CD14-positive monocyte (primary cell): ENCODE measurements around the gene YBEY.

DNA sequence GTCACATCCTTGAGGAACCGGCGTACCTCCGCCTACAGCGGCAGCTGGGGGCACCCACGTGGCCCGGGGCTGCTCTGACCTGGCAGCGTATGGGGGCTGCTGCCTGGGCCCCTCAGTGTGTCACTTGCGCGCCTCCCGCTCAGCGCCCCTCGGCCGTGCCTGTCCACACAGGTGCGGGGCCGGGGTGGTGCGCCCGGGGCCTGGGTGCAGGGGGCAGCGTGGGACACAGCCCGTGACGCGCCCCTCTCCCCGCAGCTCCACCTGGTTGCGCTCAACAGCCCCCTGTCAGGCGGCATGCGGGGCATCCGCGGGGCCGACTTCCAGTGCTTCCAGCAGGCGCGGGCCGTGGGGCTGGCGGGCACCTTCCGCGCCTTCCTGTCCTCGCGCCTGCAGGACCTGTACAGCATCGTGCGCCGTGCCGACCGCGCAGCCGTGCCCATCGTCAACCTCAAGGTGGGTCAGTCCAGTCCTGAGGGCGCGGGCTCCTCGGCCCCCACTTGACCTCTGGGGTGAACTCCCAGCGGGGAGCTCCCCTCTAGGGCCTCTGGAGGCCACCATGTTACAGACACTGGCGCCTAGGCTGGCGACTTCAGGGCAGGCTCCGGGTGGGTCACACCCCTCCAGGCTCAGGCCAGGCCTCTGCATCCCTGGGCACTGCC, 32.3 kb downstream of the SLC19A1 start:
- CAGE, long polyA plus RNA, result no peak

DNA sequence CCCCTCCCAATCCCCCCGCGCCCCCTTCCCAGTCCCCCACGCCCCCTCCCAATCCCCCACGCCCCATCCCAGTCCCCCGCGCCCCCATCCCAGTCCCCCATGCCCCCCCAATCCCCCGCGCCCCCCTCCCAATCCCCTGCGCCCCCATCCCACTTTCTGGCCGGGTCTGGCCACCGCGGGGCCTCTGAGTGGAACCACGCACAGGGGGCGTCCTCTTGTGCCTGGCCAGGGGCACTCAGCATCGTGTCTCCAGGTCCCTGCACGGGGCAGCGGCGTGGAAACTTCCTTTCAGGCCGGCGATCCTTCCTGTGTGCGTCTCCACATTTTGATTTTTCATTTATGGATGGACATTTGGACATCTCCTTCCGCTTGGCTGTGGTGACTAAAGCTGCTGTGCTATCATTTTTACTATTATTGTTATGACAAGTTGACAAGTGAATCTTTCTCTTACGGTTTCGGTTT, 12.2 kb upstream of the SLC19A1 start:
- CAGE, long polyA plus RNA, result no peak

DNA sequence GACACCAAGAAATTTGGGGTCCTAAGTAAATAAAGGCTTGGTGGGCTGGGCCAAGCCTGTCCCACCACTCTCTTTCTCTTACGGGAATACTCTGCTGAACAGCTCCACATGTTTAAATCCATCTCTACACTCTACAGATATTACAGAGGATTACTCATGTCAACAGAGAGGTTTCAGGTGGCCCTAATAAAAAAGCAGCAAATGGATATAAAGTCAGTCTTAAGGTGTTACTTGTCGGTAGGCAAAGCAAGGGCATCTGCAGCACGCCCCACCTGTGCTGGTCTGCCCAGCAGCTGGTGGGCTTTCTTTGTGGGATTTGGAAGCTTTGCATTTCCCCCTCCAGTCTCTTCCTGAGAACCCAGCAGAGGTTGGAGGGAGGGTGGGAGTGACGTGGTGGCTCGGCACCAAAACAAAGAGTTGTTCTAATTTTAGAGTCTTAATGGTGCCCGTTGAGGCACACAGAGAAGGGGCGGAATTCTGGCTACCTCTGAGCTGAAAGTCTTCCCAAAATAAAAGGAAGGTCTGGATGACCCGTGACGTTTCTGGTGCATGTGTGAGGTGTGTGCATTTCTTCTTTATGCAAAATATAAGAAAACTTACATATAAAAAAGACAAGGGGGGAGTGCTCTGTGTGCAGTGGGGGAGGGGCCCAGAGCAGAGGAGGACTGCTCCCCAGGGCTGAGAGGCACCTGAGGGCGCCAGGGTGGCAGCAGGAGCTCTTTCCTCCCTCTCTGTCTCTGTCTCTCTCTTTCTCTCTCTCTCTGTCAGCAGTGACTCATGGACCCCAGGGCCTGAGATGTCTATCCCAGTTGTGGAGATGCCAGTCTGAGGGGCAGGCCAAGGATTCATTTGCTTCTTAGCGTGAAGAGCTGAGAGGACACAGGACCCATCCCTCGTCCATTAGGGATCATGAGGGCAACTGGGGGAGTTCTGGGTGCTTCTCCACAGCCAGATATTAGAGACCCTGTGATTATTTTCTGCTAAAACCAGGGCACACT, 4.7 kb upstream of the PCBP3 start:
- CAGE, long polyA plus RNA, result no peak

- CAGE, long polyA plus RNA, result no peak
Observed at GRCh38 chr21:45827112-45827614, 154.4 kb upstream of the COL6A1 start.

DNA sequence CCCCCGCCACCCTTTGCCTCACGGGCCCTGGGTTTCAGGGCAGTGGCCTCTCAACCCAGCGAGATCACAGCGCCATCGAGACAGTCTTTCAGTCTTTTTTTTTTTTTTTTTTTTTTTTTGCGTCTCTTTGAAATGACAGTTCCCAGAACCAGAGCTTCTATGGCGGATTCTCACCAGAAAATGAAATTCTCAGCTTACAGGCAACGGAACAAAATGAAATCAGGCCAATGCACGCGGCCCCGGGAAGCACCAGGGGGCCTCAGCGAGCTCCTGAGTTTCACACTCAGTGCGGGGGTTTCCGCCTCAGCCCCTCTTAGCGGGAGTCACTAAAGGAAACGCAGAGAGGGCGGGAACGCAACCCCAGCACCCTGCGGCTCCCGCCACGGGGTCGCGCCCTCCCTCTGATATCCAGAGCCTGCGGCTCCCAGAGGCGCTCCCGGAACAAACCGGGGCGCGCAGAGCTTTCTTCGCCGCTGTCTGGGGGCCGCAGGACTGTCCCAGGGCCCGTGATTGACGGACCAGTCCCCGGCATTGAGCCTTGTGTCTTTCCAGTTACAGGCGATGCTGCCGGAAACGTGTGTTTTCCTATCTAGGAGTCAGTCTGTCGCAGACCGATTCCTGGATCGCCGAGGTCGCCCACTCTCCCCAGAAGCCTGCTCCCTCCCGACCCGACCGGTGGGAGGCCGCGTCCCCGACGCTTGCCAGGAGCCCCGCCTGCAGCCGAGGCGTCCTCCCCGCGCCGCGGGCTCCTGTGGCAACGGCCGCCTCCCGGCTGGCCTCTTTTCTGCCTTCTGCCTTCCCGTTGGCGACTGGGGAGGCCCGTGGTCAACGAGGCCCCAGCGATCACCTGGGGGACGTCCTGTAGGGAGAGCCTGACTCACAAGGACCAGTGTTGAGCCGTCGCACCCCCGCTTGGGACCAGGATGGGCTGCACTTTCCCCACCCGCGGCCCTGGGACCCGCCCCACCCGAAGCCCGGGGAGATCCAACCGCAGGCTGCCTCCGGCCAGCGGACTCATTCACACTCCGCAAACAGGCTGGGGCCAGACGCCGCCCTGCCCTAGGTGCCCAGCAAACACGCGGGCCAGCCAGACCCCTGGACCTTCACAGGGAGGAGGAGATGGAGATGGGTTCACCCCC, 7.7 kb upstream of the COL6A1 start:
- CAGE, long polyA plus RNA, result no peak

GRCh38 chr21:45986348-45986825, 4.8 kb downstream of the COL6A1 start:
- CAGE, long polyA plus RNA, result no peak

- CAGE, long polyA plus RNA, result no peak
Observed at GRCh38 chr21:46025272-46025747, 43.7 kb downstream of the COL6A1 start.

GRCh38 chr21:46049032-46050023, 48.6 kb upstream of the COL6A2 start:
- CAGE, long polyA plus RNA, result no peak

DNA sequence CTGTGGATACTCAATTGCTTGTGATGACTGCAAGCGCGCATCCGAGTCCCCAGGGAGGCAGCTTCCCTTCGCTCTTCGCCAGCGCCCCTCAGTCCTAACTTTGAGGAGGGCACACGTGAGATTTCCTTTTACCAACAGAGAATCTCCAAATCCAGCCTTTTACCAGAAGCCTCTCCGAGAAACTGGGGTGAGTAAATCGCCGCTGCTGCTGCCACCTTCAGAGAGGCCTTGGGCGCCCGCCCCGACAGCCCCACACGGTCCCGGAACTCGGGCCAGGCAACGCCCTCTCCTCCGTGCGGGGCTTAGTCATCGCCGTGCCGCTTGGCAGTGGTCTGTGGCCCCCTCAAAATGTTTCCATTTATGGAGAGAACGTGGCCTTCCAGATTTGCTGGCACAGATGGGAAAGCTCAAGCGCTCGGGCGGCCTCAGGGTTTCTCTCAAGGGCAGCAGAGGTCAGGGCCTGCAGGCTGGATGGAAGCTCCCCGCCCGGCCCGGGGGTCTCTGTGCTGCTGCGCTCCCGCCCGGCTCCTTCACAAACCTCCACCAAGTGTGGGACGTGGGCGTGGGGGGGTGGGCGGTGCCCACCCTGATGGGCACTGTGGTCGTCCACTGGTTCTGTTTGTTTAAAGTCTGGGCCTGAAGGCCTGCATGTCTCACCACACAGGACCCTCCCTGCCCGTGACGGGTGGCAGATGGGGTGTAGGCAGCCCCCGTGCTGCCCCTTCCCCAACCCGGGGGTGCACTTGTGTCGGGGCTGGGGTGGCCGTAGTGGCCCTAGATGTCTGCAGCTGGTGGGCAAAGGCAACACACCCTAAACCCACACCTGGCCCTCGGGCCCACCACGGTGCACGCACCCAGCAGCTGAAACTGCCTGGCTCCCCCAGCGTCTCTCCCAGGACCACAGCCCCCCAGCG, 41.2 kb upstream of the COL6A2 start:
- CAGE, long polyA plus RNA, result no peak

GRCh38 chr21:46151372-46151823, 4.0 kb downstream of the FTCD start:
- CAGE, long polyA plus RNA, result no peak

DNA sequence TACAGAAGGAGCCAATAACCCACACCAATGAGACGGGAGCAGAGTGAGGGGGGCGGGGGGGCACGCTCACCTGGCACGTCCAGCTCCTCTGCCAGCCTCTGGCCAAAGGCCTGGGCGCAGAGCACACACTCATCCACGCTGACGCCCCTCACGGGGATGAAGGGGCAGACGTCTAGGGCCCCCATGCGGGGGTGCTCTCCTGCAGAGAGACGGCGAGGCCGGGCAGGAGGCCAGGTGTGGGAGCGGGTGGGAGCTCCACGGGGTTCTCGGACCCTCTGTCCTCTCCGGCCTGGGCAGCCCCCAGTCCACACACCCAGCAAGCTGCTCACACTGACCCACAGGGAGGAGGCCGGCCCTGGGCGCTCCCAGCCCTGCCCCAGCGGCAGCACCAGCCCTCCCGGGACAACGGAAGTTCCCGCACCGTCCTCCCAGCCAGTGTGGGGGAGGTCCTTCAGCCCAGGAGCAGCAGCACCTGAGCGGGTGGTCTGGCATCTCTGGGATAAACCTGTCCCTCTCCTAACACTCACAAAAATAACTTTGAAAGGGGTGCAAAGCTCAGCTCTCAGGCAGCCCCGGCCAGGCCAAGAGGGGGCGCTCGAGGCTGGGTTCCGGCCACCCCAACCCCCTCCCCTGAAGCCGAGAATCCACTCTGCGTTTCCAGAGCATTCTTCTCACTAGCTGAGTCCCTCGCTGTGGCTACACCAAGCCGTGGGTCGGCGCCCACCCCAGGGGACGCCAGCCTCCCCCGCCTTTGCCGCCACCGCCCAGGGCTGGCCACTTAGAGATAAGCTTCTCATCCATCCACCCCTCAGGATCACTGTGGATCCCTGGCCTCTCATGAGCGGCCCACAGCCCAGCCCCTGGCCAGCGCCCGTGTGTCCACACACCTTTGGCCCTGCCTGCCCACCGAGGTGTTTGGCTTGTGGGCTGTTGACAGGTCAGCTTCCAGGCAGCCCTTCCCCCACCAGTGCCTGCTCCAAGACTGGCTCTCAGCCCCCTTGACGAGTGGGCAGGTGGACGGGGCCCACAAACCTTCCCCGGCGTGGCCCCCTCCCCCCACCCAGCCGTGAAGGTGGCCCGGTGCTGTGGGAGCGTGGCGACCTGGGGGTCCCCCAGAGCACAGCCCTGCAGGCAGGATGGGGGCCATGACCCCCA, 2.2 kb downstream of the FTCD start:
- CAGE, long polyA plus RNA, result no peak

DNA sequence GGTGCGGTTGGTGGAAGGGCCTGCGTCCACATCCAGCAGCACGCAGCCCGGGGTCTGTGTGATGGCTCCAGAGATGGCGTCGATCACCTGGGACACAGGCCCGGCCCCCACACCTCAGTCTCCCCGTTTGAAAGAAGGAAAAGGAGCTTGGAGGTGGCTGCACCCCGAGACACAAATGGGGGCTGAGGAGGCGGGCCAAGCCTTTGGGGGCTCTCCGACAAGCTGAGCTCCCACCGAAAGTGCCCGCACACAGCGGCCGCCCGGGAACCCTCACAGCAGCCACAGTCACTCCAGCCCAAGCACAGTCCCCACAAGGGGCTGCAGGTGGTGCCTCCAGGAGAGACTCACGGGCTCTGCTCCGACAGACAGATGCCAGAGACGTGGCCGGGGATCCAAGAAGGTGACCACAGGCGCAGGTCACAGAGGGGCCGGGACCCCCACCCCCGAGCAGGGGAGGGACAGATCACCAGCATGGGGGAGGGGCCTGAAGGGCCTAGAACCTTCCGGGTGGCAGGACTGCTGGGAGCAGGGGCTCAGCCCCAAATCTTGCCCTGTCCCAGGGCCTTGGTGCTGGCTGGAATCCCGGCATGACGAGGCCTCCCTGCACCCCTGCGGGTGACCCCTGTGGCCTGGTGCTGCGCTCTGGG, 1.0 kb downstream of the FTCD start:
- CAGE, long polyA plus RNA, result no peak

GRCh38 chr21:46242218-46243130, 13.9 kb upstream of the LSS start:
- CAGE, long polyA plus RNA, result no peak

GRCh38 chr21:46243131-46243848, 14.7 kb upstream of the LSS start:
- CAGE, long polyA plus RNA, result no peak

GRCh38 chr21:46253465-46254352, 25.1 kb upstream of the LSS start:
- CAGE, long polyA plus RNA, result no peak

DNA sequence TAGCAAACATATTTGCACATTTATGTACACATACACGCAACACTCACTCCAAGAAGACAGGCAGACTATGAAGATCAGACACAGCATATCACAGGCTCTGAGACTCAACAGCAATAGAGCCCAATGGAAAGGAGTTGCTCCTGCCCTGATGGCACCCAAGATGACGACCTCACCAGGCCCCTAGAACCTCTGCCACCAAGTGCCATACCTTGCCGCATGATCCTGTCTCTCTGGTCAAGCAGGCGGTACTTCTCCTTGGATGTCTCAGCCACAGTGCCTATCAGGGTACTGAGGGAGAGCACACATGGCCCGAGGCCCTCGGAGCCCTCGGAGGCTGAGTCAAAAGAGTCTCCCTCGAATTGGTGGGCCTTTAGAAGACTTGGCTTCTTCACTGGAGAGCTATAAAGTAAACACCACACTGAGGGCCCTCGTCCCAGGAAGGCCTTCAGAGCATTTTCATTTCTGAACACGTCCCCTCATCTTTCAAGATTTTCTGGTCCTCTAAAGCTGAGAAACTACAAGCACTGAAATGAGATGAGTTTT, 8.0 kb downstream of the MCM3AP start:
- CAGE, long polyA plus RNA, result no peak

GRCh38 chr21:46286134-46286802, at the start of gene YBEY:
TSS of gene YBEY (plus strand) at chr21:46286342.
- CAGE, long polyA plus RNA, result no peak

DNA sequence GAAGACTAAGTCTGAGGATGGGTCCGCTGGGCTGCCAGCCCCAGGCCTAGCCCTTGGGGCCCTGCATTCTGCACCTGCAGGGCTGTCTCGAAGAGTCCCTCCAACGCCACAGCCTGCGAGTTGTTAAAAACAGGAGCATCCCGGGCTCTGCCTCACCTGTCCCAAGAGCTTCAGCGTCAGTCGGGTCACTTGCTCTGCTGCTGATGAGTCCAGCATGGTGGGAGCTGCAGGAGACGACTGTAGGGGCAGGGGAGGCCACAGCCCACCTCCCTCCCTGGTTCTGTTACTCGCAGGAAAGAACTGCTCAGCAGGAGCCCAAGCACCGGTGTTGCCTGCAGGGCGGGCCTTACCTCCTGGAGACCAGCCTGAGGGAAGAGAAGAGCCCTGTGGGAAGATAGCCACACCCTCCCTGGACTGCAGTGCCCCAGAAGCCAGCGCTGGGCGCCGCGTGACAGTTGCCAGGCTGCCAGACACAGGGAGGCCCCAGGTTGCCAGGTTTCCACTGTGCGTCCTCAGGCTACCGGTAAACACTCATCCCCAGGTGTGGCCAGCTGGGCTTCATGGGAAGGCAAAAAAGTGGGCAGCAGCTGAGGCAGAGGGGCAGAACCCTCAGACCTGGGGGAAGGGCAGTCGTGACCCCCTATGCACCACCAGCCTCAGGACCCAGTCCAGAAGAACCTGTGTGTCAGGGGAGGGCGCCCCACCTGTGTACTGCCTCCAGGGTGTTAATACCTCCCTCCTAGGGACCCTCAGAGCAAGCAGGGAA, 5.6 kb downstream of the C21orf58 start:
- CAGE, long polyA plus RNA, result no peak

- CAGE, long polyA plus RNA, result no peak
Observed at GRCh38 chr21:46378869-46379482, 55.0 kb downstream of the PCNT start.

- CAGE, long polyA plus RNA, result no peak
Observed at GRCh38 chr21:46424214-46424554, 34.5 kb upstream of the DIP2A start.